HT-29 (cell line): ENCODE measurements around the gene BORCS8.

GRCh38 chr19:19106150-19106685 lies 32.1 kb downstream of the TMEM161A start:
- RAMPAGE, long total RNA = no peak

GRCh38 chr19:19167375-19167858 lies 2.6 kb downstream of the MEF2B start:
- RAMPAGE, long total RNA = no peak

GRCh38 chr19:19191690-19192398 lies at the start of gene BORCS8:
Gene BORCS8 (minus strand): TSS chr19:19192152.
- RAMPAGE, long total RNA = no peak

GRCh38 chr19:19357871-19358560 lies 37.4 kb downstream of the MAU2 start:
- RAMPAGE, long total RNA = no peak

- RAMPAGE, long total RNA = no peak
Observed at GRCh38 chr19:19375281-19375589, 30.2 kb upstream of the GATAD2A start.

DNA sequence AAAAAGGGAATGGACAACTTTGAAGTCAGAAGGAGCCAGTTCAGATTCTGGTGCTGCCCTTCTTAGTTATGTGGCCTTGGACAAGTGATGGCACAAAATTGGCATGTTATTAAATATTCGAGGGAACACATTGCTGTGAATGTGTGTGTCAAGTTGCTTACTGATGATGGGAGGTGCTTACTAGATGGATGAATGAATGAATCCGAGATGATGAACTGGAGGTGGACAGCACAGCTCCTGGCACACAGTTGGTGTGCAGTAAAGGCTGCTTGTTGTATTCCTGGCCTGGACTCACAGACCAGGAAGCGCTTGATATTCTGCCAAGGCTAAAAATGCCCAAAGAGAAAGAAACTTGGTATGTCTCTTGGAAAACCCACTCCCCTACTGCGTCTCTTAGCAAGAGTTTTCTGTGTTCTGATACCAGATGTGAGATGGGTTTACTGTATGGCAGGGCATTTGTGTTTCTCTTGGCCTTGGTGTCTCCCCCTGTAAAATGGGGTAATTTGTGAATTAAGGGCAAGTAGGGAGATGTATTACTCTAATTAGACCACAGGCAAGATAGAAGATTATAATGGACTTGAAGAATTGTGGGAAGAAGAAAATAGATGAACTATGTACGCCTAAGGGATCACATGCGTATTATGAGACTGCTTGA lies 15.2 kb upstream of the GATAD2A start:
- RAMPAGE, long total RNA = no peak

DNA sequence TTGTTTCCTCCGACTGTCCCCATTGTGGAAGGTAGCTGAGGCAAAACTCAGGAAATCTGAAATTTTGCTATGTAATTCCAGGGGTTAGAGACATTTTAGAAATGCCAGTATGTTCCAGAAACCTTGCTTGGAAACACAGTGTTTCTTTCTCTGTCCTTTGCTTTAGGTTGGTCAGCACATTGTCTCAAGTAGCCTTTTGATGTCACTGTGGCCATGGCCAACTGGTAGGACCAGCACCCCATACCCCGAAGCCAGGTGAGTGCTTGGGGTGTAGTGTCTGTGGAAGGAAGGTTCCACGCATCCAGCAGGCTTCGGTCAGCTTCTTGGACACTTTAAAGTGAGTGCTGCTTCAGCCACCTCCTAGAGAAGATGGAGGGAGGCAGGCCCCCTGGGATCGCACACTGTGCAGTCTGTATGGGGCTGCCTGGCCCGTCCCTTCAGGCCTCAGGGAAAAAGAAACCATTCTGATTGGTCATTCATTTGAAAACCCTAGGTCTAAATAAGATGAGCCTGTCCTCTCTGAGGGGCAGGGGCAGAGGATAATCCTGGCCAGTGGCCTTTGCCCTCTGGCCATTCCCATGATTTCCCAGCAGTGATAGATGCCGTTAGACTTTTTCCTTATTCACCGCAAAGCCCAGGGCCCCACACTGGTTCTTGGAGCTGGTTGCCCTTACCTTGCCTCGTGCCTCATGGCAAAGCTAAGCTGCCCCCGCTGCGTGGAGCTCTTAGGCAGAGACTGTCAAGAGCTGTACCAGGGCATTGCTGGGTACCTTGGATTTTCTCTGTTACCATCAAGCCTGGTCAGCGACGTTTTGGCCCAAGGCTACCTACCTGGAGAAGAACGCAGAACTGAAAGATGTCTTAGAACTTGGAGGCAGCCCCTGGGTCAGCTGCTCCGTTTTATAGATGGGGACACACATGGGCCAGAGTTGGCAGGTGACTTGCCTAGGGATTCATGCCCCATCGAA lies 30.8 kb downstream of the GATAD2A start:
- RAMPAGE, long total RNA = no peak

DNA sequence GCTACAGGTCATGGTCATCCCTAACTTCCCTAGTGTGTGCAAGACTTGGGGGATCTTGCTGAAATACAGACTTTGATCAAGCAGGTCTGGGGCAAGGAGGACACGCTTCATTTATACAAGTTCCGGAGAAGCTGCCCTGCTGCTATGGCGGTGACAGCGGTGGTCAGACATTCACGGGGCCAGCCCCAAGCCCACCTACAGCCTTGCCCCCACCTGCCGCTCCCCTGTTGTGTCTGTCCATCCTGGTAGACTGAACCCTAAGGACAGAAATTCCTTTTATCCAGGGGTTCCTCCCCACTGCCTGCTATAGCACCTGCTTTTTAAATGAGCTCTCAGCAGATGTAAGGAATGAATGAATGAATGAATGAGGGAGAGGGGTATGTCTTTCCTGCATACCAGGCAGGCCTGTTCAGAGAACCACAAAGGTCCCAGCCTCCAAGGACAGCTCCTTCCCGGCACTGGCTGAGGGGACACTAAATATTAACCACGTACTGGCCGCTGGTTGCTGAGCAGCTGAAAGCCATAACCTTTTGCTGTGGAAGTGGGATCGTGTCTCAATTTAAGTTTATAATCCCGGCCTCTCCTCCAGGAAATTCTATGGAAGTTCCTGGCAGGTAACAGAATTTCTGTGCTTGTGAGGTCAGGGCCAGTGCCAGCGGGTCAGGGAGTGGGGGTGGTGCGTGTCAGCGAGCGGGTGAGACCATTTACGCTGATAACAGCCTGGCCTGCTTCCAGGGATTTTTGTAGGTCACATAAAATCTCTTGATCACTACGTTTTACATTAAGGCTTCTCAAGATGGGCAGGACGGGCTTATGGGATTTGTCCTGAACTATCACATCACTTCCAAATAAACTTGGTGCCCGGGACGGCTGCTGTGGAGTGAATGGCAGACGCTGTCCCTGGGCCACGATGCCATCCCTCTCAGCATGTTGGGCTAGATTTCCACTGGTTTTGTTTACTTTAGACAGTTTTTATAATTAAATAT lies 27.0 kb downstream of the TSSK6 start:
- RAMPAGE, long total RNA = no peak

GRCh38 chr19:19490203-19490871 lies 25.0 kb downstream of the TSSK6 start:
- RAMPAGE, long total RNA = no peak

DNA sequence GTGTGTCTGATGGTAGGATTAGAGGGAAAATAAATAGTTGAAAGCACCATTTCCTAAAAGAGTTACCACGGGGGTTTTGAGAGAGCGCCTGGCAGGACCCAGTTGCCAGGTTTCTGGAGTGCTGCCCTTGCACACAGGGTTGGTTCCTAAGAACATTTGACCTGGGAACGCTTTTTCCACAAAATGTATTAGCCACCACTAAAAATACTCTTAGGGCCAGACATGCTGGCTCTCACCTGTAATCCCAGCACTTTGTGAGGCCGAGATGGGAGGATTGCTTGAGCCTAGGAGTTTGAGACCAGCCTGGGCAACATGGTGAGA lies 11.7 kb downstream of the TSSK6 start:
- RAMPAGE, long total RNA = no peak

- RAMPAGE, long total RNA = no peak
Observed at GRCh38 chr19:19506187-19507056, 8.9 kb downstream of the TSSK6 start.

- RAMPAGE, long total RNA = no peak
Observed at GRCh38 chr19:19663054-19663518, 390 bp downstream of the ATP13A1 start.

DNA sequence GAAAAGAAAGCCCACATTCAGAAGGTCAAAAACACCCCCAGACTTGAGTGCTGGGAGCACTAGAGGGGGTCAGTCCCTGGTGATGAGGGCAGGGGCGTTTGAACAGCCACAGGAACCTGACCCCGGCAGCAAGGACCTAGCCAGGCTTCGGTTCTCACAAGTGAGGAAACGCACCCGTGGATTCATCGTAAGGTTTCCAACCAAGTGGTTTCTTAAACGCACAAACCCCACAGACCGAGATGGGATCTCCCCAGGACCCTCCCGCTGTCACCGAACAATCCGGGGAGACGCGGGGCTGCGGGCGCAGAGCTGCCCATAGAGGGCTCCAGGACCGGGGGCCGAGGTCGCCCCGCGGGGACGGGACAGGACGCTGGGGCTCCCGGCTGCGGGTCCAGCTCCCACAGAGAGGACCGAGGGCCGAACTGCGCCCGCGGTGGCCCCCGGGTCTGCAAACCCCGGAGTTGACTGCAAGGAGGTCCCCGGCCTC lies 457 bp downstream of the ZNF14 start:
- RAMPAGE, long total RNA = no peak

- RAMPAGE, long total RNA = no peak
Observed at GRCh38 chr19:19775696-19777067, 43.3 kb upstream of the ZNF14 start.

GRCh38 chr19:19786952-19787290 lies 34.6 kb downstream of the ZNF506 start:
- RAMPAGE, long total RNA = no peak

GRCh38 chr19:19866679-19867143 lies 1.0 kb downstream of the ZNF253 start:
- RAMPAGE, long total RNA = no peak

DNA sequence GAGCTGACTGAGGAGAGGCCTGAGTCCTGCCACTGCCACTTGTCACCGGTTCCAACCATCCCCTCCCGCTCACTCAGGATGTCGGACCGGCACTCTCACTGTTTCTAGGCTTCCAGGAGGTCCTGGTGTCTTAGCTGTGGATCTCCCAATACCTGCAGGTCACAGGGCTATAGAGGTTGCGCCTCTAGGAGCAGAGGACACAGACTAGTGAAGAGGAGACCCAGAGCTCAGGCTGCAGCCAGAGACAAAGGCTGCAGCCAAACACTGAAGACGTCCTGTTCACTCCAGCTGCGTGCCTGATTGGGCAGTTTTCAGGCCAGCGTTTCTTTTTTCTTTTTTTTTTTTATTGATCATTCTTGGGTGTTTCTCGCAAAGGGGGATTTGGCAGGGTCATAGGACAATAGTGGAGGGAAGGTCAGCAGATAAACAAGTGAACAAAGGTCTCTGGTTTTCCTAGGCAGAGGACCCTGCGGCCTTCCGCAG lies 15.3 kb upstream of the ZNF486 start:
- RAMPAGE, long total RNA = no peak

- RAMPAGE, long total RNA = no peak
Observed at GRCh38 chr19:20153282-20154000, 13.6 kb upstream of the ZNF486 start.

DNA sequence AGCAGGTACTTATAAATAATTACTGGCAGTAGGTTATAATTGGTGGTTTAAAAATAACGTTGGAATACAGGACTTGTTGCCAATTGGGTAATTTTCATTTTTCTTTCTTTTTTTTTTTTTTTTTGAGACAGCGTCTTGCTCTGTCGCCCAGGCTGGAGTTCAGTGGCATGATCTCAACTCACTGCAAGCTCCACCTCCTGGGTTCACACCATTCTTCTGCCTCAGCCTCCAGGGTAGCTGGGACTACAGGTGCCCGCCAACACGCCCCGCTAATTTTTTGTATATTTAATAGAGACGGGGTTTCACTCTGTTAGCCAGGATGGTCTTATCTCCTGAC lies 93.7 kb downstream of the ZNF486 start:
- RAMPAGE, long total RNA = no peak

GRCh38 chr19:20610927-20612189 lies 45.8 kb upstream of the ZNF737 start:
- RAMPAGE, long total RNA = no peak